IMR-90 (cell line): ENCODE measurements around the gene ATP6V1C2.

DNA sequence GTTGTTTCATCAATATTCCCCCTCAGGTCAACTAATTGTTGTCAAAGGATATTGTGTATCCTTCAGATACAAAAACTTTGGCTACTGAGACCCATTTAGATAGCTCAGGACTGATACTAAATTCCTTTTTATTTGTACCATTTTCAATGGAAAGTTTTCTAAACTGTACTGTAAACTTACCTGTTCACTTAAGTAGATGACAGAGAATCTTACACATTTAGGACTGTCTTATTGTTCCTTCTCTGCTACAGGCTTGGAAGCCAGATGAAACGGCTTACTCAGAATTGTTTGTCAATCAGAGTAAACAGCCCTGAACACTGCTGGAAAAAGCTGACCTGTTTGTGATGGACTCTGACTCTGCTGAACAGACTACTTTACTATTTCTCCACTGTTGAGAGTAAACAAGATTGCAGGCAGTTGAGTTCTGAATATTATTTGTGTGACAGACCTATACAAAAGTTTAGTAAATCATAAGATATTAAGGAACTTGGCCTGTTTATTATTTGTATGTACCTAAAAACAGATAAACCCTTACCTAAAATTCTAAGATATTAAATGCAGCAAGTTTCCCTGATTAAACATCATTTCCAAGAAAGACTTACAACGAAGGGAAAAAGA is 99.1 kb downstream of the NOL10 start:
- RRBS, result no CpG with 5 or more reads among the region's 2 CpGs
CAGE:
- cytosol, long polyA plus RNA, result no peak
- long polyA plus RNA, result no peak
- nucleus, long polyA plus RNA, result no peak

- RRBS, result no CpG with 5 or more reads among the region's 4 CpGs
CAGE:
- cytosol, long polyA plus RNA, result no peak
- long polyA plus RNA, result no peak
- nucleus, long polyA plus RNA, result no peak
These were observed 87.7 kb downstream of the NOL10 start for GRCh38 chr2:10602172-10602388.

DNA sequence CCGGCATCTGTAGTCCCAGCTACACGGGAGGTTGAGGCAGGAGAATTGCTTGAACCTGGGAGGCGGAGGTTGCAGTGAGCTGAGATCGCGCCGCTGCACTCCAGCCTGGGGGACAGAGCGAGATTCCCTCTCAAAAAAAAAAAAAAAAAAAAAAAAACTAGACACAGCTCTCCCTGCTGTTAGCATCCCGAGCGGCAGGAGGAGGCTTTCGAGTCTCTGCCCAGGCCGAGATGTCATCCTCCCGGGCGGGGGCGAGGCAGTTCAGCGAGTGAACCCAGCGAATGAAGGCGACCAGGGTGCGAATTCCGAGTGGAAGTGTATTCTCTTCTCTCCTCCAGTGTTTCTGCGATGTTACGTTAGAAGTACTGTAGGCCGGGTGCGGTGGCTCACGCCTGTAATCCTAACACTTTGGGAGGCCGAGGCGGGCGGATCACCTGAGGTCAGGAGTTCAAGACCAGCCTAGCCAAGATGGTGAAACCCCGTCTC is 552 bp upstream of the NOL10 start:
- RRBS, result no CpG with 5 or more reads among the region's 28 CpGs
CAGE:
- cytosol, long polyA plus RNA, result no peak
- long polyA plus RNA, result no peak
- nucleus, long polyA plus RNA, result no peak

- RRBS, result 2% methylated on average over 63 of the region's 80 CpGs
CAGE:
- cytosol, long polyA plus RNA, result no peak
- long polyA plus RNA, result no peak
- nucleus, long polyA plus RNA, result no peak
These were observed at the start of gene ATP6V1C2 for GRCh38 chr2:10721351-10721923. ATP6V1C2 (plus strand) TSS chr2:10721630.

DNA sequence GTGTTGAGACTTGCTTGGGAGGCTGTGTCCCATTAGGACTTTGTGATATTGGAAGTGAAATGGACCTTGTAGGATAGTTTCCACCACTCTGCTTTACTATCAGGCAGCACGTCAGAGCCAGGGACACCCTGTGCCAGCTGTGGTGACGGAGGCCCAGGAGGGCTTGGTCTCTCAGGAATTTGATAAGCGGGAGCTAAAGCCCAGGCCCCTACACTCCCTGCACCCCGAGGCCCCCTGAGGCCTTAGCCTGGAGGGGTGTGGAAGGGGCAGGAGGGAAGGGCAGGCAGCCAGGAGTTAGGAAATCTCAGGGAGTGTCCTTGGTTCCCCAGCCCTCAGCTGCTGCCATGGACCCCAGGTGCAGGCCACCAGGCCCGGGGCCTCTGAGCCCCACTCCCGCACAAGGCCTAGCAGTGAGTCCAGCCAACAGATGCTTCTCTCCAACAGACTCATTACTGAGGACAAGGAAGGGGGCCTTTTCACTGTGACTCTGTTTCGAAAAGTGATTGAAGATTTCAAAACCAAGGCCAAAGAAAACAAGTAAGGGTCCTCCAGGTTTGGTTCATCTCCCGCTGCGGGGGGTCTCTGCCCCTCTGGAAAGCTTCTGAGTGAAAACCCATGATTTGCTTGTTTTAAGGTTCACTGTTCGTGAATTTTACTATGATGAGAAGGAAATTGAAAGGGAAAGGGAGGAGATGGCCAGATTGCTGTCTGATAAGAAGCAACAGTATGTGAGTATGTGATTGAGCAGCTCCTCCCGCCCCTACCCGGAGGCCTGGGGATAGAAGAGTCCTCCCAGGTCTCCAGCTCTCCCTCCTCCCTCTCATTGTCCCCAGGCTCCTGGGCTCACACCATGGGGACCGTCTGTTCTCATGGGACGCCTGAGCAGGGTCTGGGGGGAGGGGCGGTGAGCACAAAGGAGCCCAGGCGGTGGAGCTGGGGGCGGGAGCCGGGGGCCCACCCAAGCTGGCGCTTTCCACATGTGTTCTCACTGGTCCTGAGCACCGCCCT is 37.9 kb downstream of the PDIA6 start:
- RRBS, result no CpG with 5 or more reads among the region's 20 CpGs
CAGE:
- cytosol, long polyA plus RNA, result no peak
- long polyA plus RNA, result no peak
- nucleus, long polyA plus RNA, result no peak

DNA sequence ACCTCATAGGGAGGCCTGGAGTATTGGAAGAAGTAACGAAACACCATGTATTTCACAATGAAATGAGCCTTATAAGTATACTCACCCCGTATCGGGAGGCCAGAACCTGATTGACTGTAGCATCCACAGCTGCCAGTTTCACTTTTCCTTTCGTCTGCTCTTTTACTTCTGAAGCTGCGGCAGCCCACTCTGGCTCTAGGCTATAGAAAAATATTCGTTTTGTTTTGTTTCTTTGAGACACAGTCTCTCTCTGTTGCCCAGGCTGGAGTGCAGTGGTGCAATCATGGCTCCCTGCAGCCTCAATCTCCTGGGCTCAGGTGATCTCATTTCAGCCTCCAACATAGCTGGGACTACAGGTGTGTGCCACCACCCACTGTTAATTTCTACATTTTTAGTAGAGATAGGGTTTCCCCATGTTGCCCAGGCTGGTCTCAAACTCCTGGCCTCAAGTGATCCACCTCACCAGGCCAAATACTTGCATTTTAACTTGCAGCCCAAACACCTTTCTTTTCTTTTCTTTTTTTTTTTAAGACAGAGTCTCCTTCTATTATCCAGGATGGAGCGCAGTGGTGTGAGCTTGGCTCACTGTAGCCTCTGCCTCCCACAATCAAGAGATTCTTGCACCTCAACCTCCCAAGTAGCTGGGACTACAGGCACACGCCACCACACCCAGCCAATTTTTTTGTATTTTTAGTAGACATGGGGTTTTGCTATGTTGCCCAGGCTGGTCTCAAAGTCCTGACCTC is 21.8 kb downstream of the PDIA6 start:
- RRBS, result no CpG with 5 or more reads among the region's 8 CpGs
CAGE:
- cytosol, long polyA plus RNA, result no peak
- long polyA plus RNA, result no peak
- nucleus, long polyA plus RNA, result no peak

DNA sequence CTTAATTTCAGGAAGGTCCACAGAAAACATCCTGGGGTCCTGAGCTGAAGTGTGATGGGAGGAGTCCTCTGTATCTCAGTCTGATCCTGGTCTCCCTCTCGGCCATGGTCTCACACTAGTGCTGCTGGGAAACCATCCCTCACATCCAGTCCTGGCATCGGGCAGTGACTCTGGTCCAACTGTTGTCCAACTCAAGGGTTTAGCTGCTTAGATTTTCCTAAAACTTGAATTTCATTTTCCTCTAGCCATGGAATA is 27.0 kb upstream of the KCNF1 start:
- RRBS, result no CpG with 5 or more reads among the region's 2 CpGs
CAGE:
- cytosol, long polyA plus RNA, result no peak
- long polyA plus RNA, result no peak
- nucleus, long polyA plus RNA, result no peak

DNA sequence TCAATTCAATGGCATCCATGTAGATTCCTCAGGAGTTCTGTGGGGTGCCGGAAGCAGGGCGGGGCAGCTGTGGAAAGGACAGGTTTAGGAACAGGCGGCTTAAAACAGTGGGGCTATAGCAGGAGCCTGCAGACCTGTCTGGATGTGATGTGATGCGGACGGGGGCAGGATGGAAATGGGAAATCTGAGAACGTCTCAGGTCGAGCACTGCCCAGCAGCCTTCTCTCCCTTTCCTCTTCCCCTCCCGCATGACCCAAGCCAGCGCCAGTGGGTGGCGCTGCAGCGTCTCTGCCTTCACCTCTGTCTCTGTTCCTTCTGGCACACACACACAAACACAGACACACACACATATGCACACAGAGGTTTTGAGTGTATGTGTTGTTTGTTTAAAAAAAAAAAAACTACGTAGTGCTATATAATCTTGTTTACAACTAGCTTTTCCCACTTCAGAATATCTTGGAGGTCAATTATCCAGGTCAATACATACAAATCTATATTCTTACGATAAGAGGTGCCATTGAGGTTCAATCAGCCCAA is 59.7 kb upstream of the C2orf50 start:
- RRBS, result no CpG with 5 or more reads among the region's 13 CpGs
CAGE:
- cytosol, long polyA plus RNA, result no peak
- long polyA plus RNA, result no peak
- nucleus, long polyA plus RNA, result no peak

- RRBS, result no CpG with 5 or more reads among the region's 10 CpGs
CAGE:
- cytosol, long polyA plus RNA, result no peak
- long polyA plus RNA, result no peak
- nucleus, long polyA plus RNA, result no peak
These were observed 26.1 kb downstream of the SLC66A3 start for GRCh38 chr2:11181403-11181809.

- RRBS, result no CpG with 5 or more reads among the region's 4 CpGs
CAGE:
- cytosol, long polyA plus RNA, result no peak
- long polyA plus RNA, result no peak
- nucleus, long polyA plus RNA, result no peak
These were observed 52.3 kb downstream of the SLC66A3 start for GRCh38 chr2:11207457-11208043.

GRCh38 chr2:11211424-11211990 is 56.2 kb downstream of the SLC66A3 start:
- RRBS, result no CpG with 5 or more reads among the region's 3 CpGs
CAGE:
- cytosol, long polyA plus RNA, result no peak
- long polyA plus RNA, result no peak
- nucleus, long polyA plus RNA, result no peak

DNA sequence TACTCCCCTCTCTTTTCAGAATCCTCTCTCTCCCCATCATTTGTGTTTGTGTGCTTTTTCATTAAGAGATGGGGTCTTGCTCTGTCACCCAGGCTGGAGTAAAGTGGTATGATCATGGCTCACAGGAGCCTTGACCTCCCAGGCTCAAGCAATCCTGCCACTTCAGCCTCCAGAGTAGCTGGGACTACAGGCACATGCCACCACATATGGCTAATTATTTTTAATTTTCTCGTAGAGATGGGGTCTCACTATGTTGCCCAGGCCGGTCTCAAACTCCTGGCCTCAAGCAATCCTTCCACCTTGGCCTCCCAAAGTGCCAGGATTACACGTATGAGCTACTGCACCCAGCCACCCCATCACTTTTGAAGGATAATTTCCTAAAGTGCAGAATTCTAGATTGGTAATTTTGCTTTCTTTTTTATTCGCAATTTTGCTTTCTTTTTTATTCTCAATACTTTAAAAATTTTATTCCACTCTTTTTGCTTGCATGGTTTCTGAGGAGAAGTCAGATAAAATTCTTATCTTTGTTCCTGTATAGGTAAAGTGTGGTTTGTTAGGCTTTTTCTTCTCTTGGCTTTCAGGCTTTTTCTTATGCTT is 74.6 kb downstream of the ROCK2 start:
- RRBS, result no CpG with 5 or more reads among the region's 4 CpGs
CAGE:
- cytosol, long polyA plus RNA, result no peak
- long polyA plus RNA, result no peak
- nucleus, long polyA plus RNA, result no peak

DNA sequence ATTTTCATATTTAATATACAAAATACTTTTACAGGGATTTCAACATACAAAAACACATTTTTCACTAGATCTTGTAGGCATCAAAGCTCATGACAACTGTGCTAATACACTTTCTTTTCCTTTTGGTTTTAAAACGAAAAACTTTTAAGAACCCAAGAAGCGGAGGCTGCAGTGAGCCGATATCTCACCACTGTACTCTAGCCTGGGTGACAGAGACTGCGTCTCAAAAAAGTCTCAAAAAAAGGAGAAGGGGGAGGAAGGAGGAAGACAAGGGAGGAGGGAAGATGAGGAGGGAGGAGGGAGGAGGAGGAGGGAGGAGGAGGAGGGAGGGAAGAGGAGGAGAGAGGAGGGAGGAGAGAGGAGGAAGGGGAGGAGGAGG is 14.0 kb downstream of the ROCK2 start:
- RRBS, result no CpG with 5 or more reads among the region's 4 CpGs
CAGE:
- cytosol, long polyA plus RNA, result no peak
- long polyA plus RNA, result no peak
- nucleus, long polyA plus RNA, result no peak

DNA sequence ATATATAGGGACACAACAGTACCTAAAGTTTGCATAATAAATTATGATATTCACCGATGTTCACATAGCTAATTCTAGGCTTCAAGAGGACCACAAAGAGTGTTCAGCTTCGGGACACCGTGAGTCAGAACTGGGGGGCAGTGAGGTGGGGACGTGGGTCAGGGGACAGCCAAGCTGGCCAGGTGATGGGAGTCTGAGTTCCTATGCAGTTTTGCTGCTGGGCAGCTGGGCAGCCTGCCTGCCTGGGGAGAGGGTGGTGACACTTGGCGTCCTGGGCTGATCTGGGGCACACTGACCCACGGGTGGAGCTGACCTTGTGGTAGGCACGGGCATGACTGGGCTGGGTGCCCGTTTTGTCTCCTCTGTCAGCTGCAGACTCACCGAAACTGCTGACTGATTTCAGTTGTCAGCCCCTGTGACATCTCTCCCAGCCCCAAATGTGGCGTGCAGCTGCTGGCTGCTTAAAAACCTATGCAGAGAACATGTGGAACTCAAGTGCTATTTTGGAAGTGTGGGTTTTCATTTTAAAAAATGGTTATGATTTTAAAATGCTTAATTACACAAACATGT is 32.6 kb upstream of the E2F6 start:
- RRBS, result no CpG with 5 or more reads among the region's 10 CpGs
CAGE:
- cytosol, long polyA plus RNA, result no peak
- long polyA plus RNA, result no peak
- nucleus, long polyA plus RNA, result no peak

GRCh38 chr2:11508405-11508889 is 25.4 kb upstream of the GREB1 start:
- RRBS, result no CpG with 5 or more reads among the region's 10 CpGs
CAGE:
- cytosol, long polyA plus RNA, result no peak
- long polyA plus RNA, result no peak
- nucleus, long polyA plus RNA, result no peak

GRCh38 chr2:11569375-11569731 is 35.5 kb downstream of the GREB1 start:
- RRBS, result no CpG with 5 or more reads among the region's 9 CpGs
CAGE:
- cytosol, long polyA plus RNA, result no peak
- long polyA plus RNA, result no peak
- nucleus, long polyA plus RNA, result no peak

DNA sequence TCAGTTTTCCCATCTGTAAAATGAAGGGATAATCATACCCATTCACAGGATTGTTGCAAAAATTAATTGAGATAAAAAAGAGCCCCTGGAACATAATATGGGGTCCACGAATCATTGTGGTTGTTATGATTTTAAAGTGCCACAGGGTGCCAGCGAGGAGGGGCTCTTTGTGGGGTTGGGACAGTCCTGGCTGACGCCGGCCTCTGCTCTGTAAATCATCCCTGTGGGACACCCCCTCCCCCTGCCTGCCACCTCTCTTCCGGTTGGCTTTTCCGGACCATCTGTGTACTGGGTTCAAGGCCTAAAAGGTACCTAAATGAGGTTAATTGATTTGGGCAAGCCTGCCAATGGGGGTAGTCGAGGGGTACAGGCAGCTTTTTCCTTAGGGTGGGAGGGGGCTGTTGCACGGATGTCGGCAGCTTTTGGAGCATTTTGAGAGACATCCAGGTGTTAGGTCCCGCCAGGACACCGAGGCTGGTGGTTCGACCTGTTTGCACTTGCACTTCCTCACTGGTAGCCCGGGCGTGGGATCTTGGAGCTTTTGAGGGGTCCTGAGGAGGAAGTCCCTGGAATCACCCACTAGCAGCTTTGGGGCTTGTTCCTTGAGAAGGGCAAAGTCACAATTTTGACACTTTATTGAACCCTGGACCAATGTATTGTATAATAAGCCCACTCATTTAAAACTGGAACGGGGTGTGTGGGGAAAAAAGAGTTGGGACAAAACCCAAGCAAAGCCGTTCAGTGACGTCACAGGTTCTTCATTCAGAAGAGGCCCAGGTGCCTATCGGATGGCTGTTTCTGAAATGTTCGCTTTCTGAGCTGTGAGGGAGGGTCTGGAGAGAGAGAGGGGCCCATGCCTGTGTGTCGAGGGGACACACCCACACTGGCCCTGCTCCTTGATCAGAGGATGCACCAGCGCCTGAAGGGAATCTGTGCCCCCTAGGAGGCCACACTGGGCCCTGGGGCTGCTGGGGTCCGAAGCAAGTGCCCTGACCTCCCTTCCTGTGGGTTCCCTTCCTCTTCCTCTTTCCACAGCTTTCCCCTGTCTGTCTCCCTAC is 2.3 kb downstream of the LPIN1 start:
- RRBS, result 85% methylated on average over 2 of the region's 22 CpGs
CAGE:
- cytosol, long polyA plus RNA, result no peak
- long polyA plus RNA, result no peak
- nucleus, long polyA plus RNA, result no peak

DNA sequence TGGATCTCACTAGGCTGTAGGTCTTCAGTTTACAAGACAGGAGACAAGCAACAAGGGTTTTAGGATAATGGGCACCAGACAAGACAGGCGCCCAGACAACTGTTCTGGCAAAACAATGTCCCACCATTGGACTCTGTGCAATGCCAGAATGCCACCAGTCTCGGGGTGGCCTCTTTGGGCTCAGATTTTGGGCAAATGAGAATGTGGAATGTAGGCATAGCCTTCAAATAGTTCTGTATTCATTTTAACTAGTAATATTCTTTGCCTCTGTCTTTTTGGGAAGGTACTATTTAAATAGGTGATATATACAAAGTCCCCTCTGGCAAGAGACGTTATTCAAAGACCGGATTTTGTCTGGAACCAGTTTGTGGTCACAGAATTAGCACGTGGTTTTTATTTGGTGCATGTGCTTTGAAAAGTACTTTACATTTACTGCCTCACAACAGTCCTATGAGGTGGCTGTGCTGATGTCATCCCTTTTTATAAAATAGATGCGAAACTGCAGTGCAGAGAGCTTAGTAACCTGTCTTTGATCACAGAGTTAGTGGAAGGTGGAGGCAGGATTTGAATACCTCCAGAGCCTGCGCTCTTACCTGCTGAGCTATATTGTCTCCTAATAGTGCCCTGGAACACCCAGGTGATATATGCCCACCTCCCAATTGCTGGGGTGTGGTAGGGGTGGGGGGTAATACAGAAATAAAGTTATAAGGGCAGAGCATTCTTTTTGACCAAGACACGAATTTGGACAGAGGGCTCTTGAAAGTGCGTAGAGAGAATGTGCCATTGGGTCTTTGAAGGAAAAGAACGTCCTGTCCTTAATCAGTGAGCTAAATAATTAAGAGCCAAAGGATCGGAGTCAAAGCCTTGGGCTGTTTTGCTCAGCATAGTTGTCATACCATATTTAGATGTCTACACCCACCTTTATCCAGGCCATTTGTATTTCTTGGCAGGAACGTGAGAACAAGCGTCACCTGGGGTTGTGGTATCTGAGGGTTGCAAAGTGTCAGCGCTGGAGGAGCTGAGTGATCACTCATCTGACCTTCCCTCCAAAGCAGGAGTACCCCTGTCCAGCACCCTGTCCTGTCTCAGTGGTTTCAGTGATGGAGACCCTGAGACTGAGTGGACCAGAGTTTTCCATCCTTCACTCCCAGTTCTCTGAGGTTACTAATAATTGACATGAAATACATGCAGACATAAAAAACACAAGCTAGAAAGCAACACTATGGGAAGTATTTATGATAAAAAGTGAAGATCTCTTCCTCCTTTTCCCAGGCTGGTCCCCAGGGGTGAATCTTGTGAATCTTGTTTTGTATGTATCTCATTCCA is 4.2 kb downstream of the LPIN1 start:
- RRBS, result no CpG with 5 or more reads among the region's 14 CpGs
CAGE:
- cytosol, long polyA plus RNA, result no peak
- long polyA plus RNA, result no peak
- nucleus, long polyA plus RNA, result no peak

DNA sequence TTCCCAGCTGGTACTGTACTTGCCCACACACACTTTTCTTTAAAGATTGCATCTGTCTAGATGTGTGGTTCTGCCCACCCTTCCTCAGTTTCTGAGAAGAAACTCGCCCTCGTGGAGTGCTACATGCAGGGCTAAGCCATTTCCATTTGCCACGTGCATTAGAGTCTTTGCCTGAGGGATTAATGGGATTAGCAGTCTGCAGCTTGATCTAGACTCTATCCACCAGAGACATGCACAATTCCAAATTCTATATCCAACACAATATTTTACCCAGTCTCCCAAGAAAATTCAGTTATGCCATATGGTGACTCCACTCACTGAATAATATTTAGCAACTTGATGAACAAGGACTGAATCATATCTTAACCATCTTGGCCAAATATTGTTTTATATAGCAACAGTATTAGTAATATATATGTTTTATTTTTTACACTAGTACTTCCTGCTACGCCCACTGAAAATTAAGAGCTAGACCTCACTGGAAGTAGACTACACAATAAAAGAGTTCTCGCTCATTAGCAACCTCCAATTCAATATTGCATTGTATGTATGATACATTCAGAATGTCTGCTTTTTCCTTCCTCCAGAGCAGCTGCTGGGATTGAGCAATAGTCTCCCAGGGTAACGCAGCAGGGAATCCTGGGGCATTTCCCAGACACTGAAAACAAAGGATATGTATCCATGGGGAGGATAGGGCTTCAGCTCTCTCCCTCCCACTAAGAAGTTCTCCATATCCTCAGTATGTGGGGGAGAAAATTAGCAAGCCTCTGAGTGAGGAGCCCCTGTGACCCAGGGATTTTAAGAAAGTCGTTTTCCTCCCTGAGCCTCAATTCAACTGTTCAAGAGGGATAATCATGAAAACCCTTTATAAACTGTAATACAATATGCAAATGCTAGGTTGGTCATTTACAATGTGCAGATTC is 14.1 kb upstream of the TRIB2 start:
- RRBS, result no CpG with 5 or more reads among the region's 7 CpGs
CAGE:
- cytosol, long polyA plus RNA, result no peak
- long polyA plus RNA, result no peak
- nucleus, long polyA plus RNA, result no peak

GRCh38 chr2:12764039-12764800 is 47.5 kb downstream of the TRIB2 start:
- RRBS, result no CpG with 5 or more reads among the region's 4 CpGs
CAGE:
- cytosol, long polyA plus RNA, result no peak
- long polyA plus RNA, result no peak
- nucleus, long polyA plus RNA, result no peak